ENCODE measurements around the gene FAM76B.

GRCh38 chr11:94732583-94733201 is 35.5 kb upstream of the AMOTL1 start:
- PRO-cap, result unidirectional peak, minus-strand start at chr11:94732778
- RAMPAGE, long total RNA, 5 experiments, result no peak in any of the 5 experiments
- RRBS, result no CpG with 5 or more reads among the region's 7 CpGs

DNA sequence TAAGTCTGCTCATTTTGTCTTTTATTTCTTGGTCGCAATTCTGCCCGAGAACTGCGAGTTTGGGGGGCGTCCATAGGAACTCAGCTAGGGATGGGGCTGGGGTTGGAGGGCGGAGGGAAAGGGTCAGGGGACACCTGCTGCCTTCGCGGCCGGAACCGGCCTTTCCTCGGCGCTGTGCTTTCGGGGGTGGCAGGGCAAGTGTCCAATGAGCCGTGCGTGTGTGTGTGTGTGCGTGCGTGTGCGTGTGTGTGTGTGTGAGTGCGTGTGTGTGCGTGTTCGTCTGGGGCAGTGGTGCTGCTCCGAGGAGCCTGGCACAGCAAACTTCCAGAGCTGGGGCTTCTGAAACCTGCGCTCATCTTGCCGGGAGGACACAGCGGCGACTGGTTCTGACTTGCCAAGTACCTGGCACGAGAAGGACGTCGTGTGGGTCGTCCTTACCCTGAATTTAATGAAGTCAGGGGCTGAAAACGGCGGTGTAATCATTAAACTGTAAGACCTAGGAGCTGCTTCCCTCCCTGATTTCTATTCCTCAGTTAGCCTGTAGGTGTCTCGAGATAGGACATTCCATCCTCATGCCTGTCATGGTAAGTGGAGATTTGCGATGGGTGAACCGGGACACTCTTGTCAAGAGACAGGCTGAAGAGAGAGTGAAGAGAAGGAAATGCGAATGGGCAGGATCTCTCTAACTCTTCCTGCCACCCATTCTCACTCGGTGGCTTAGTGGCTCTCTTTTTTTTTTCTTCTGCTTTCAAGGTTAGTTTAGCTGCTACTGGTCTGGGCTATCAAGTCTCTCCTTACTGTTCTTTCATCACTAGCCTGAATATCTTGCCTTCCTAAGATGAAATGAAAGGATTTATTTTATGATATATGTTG is 26.9 kb upstream of the AMOTL1 start:
- PRO-cap, result no peak
- RAMPAGE, long total RNA, 5 experiments, result no peak in any of the 5 experiments
- RRBS, result no CpG with 5 or more reads among the region's 36 CpGs

GRCh38 chr11:94768672-94769262 is 611 bp downstream of the AMOTL1 start:
- PRO-cap, result bidirectional peak, plus-strand start at chr11:94768987, minus-strand start at chr11:94769021
- RAMPAGE, long total RNA, 5 experiments, result start-site peak on the plus strand in 1 of 5 experiments, at chr11:94768970-94769281 at its widest, 6 reads per replicate
- RRBS, result 2% methylated on average over 27 of the region's 57 CpGs

DNA sequence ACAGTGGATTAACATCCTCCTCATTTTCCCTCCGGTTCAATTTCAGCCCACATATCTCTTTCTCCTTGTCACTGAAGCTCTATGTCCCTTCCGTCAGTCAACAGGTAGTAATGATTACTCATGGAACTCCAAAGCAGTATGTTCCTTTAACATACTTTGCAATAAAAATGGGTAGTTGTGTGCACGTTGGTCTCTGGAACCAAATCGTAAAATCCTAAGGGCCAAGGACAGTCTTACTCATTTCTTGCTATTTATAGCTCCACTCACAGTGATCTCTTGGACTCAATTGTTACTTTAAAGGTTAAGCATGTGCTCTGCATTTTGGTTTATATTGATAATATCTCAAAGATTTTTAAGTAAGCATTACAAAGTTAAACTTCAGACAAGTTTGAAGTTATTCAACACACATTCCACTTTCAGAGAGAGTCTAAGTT is 20.3 kb downstream of the AMOTL1 start:
- PRO-cap, result no peak
- RAMPAGE, long total RNA, 5 experiments, result no peak in any of the 5 experiments
- RRBS, result no CpG with 5 or more reads among the region's 4 CpGs

DNA sequence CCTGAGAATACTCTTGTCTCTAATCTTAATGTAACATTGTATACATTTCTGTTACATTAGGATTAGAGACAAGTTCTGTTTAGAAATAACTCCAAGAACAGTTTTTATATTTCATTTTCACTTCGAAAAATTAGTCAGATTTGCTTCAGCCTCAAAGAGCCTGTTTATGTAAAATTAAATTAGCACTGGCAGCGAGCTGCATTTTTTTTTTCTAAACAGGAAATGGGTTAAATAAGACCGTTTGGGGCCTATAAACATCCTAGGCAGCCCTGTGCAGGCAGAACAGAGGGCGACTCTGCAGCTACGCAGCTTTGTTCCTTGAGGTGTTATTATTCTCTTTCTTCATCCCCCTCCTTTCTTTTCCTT is 48.8 kb downstream of the CWC15 start:
- PRO-cap, result unidirectional peak, plus-strand start at position 280 of the sequence
- RAMPAGE, long total RNA, 5 experiments, result no peak in any of the 5 experiments
- RRBS, result no CpG with 5 or more reads among the region's 5 CpGs

- PRO-cap, result no peak
- RAMPAGE, long total RNA, 5 experiments, result no peak in any of the 5 experiments
- RRBS, result no CpG with 5 or more reads among the region's 6 CpGs
Observed at GRCh38 chr11:94925328-94925764, 48.0 kb downstream of the CWC15 start.

DNA sequence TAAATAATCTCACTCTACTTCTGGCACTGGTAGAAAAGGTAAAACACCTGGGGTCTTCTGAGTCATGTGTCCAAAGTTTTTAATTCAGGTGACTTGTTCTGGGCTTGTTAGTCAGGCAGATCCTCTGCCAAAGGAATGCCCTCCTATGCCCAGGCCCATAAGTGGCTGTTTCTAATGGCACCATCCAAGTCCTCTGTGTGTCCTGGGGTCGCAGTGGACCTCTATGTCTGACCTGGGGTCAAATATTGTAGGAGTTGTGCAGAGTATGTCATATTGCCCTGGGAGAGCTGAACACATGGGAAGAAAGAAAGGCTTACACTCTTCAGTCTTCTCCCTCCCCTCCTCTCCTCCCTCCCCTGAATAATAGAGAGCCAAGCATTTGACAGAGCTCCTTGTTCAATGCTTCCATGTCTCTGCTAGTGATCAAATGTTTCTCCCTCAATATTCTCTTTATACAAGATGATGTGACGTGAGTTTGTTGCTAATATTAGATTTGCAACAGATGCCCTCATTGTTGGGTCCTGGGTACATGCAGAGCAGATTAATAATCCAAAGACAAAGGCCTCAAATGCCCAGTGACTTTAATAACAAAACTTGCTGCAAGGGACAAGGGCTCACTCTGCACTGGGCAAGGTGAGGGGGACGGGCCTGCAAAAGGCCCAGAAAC is 7.2 kb upstream of the ENDOD1 start:
- PRO-cap, result no peak
- RAMPAGE, long total RNA, 5 experiments, result no peak in any of the 5 experiments
- RRBS, result no CpG with 5 or more reads among the region's 3 CpGs

GRCh38 chr11:95091661-95092302 is 2.1 kb downstream of the ENDOD1 start:
- PRO-cap, result no peak
- RAMPAGE, long total RNA, 5 experiments, result no peak in any of the 5 experiments
- RRBS, result no CpG with 5 or more reads among the region's 1 CpG

- PRO-cap, result no peak
- RAMPAGE, long total RNA, 5 experiments, result no peak in any of the 5 experiments
- RRBS, result no CpG with 5 or more reads among the region's 1 CpG
Observed at GRCh38 chr11:95487462-95487951, 256.5 kb upstream of the SESN3 start.

- PRO-cap, result no peak
- RAMPAGE, long total RNA, 5 experiments, result no peak in any of the 5 experiments
- RRBS, result no CpG with 5 or more reads among the region's 5 CpGs
Observed at GRCh38 chr11:95559830-95560366, 229.7 kb downstream of the FAM76B start.

GRCh38 chr11:95674646-95675058 is 114.9 kb downstream of the FAM76B start:
- PRO-cap, result no peak
- RAMPAGE, long total RNA, 5 experiments, result no peak in any of the 5 experiments
- RRBS, result no CpG with 5 or more reads among the region's 3 CpGs

GRCh38 chr11:95689082-95689327 is 100.6 kb downstream of the FAM76B start:
- PRO-cap, result no peak
- RAMPAGE, long total RNA, 5 experiments, result no peak in any of the 5 experiments
- RRBS, result no CpG with 5 or more reads among the region's 2 CpGs

DNA sequence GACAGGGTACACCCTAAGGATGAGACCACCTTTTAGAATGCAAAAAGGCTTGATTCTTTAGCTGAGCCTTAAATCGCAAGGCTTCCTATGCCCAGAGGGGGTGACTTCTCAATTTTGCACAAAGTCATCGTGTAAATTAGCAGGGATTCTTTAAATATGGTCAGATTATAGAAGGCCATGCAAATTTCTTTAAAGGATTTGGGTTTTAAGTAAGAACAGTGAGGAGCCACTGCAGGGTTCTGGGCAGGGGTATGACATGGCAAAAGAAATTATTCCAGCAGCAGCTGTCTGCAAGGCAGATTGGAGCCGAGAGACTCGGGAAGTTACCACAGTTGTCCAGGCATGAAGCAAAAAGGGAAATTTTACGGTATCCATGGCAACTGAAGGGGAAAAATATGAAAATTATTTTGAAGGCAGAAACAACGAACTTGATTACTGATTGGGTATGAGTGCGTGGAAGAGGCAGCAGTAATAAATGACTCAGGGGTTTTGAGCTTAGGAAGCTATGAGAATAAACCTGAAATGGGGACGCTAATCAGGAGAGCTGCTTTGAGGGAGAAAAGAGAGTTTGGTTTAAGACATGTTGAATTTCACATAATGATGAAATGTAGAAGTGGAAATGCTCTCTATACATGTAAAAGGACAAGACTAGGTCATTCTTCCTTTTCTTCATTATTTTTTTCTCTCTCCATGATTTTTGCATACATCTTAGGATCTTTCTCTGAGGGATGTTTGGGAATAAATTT is 91.6 kb downstream of the FAM76B start:
- PRO-cap, result no peak
- RAMPAGE, long total RNA, 5 experiments, result no peak in any of the 5 experiments
- RRBS, result no CpG with 5 or more reads among the region's 8 CpGs

GRCh38 chr11:95788855-95789299 is 705 bp downstream of the FAM76B start:
- PRO-cap, result unidirectional peak, plus-strand start at chr11:95788942
- RAMPAGE, long total RNA, 5 experiments, result no peak in any of the 5 experiments
- RRBS, result no CpG with 5 or more reads among the region's 17 CpGs

- PRO-cap, result bidirectional peak, plus-strand start at chr11:95789998, minus-strand start at chr11:95789807; unidirectional peak, plus-strand start at chr11:95790154
- RAMPAGE, long total RNA, 5 experiments, result start-site peak on the minus strand in 5 of 5 experiments, at chr11:95789448-95789812 at its widest, 21 to 1,198 reads per replicate
- RRBS, result no CpG with 5 or more reads among the region's 90 CpGs
Observed at GRCh38 chr11:95789300-95790290, at the start of gene FAM76B. TSS of gene FAM76B (minus strand) at chr11:95789782.

DNA sequence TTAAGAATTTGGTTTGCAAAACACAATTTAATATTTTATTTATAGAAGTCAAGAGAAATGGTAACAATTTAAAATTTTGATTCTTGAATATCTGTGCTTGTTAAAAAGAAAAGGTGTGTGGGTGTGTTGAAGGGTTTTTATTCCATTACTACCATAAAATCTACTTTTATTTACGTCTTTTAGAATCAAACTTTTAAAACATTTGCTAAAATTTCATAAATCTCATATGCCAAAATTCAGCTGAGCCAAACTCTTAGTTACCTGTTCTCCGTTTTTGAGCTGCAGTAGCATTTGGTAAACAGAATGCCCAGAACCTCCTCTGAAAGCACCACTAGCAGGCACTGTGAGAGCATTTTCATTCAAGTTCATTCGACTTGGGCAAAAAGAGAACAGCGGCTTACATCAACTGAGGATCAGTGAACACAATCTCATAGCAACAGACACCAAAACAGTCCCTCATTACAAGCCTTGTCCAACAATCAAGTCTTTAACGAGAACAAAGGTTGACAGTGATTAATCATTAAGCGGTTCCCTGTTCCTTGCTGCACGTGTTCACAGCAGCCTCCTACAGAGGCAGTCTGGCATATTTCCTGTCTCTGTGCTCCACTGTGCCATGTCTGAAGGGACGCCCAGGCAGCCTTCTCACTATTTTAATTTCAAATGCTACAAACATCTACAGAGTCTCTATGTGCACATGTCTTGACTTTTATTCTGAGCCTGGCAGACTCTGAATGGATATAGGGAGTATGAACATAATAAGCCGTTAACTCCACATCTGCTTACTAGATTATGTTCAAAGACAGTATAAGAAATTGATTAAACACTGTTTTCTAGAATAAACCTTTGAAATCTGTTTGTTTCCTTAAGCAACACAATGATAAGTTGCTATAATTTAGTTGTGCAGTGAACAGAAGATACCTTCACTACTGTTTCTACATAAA is 88.2 kb upstream of the MTMR2 start:
- PRO-cap, result no peak
- RAMPAGE, long total RNA, 5 experiments, result no peak in any of the 5 experiments
- RRBS, result no CpG with 5 or more reads among the region's 9 CpGs

DNA sequence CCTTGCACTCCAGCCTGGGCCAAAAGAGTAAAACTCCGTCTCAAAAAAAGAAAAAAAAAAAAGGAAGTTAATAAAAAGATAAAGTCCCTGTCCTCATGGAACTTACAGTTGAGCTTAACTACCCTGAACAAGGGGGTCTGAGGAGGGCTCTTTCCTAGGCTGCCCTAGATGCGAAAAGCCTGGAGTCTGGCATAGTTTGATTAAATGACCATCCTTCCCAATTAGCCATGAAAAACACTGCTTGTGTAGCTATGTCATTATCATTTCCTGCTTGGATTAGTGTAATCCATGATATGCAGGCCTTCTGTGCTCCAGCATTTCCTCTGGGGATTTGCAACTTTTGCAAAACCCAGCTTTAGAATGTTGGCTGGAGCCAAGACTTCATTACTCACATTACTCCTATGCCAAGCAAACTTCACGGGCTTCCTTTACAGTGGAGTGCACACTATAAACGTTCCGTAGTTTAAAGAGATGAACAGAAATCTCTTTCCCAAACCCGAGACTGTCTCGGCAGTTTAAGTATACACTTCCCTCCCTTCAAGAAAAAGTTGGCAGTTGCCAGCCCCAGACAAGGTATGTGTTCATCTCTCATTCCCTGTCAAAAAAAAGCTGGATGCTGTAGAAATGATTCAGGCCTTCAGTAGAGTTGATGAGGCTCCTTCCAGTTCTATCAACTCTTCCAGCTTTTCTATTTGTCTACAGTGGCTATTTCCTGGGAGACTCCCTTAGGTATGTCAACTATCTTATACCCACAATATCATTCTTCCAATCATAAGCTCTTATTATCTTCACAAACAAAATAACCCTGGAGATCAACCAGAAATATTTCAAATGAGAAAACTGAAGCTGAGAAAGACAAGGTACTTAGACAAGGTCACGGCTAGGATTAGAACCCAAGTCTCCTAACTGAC is 180.1 kb downstream of the MAML2 start:
- PRO-cap, result no peak
- RAMPAGE, long total RNA, 5 experiments, result no peak in any of the 5 experiments
- RRBS, result no CpG with 5 or more reads among the region's 8 CpGs

- PRO-cap, result no peak
- RAMPAGE, long total RNA, 5 experiments, result start-site peak on the minus strand in 2 of 5 experiments, at chr11:96219953-96220778 at its widest, 6 to 14 reads per replicate
- RRBS, result no CpG with 5 or more reads among the region's 3 CpGs
Observed at GRCh38 chr11:96220058-96220788, 122.8 kb downstream of the MAML2 start.

DNA sequence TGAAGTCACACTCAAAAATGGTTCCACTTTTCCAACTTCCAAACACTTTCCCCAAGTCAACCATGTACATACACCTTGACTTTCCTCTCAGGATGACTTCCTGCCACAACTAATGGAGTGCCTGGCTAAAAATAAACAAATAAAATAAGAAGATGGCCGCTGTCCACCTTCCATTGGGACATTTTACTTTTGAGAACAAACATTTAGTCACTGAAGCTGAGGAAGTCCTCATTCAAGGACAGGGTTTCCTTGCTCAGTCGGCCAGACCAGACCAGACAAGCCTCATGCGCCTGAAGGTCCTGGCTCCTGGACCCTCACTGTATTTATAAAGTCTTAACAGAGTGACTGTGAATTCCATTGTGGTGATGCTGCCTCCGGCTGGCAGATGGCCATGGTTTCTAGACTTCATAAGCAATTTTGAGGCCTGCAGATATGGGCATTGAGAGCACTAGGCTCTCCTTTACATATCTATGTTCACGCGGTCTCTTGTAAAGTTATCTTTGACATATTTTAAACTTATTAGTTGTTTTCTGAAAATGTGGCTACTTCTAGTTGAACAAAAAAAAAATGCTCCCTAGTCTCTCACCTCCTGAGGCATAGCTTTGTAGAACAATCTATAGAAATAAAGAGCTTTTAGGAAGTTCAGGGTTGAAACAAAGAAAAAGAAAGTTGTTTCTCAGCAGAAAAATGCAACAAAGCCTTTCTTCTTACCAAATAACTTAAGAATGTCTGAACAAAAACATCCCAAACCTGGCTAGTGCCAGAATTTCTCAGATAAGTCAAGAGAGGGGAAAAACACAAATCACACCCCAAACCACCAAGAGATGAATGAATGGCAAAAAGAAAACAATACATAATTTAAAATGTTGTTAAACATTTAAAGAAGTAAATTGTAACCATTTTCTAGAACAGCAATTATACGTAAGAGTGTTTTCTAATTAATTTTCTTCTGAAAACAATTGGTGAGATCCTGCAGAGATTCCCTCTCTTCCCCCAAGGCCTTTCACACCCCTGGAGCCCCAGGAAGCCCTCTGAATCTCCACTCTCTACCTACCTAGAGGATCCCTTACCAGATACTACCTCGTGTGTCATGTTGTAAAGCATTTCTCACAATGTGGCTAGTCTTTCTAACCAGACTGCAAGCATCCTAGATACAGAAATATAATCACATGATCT is 114.2 kb downstream of the MAML2 start:
- PRO-cap, result no peak
- RAMPAGE, long total RNA, 5 experiments, result no peak in any of the 5 experiments
- RRBS, result no CpG with 5 or more reads among the region's 8 CpGs

DNA sequence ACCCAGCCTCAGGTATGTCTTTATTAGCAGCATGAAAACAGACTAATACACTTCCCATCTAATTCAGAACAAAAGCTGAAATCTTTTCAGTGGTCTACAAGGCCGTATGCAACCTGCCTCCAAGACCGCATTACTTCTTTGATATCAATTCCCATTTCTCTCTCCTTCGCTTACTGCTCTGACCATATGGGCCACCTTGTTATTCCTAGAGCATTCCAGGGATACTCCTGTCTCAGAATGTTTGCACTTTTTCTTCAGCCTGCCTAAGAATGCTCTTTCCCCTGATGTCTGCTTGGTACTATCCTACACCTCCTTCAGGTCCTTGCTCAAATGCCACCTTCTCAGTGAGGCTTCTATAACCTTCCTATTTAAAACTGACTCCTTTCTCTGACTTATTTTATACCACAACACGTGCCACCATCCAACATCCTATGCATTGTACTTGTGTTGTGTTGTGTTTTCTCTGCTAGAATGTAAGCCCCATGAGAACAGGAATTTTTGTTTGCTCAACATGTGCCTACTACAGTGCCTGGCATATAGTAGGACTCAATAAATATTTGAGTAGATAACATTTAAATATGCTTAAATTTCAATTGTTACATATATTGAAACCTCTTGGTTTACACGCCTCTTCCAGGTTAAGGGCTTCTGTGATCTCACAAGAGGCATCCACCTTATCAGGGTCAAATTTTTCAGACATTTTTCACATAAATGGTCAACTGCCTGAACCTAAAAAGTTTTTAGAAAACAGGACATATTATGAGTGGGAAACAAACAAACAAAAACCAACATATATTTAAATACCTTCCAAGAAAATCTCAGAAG is 71.0 kb downstream of the MAML2 start:
- PRO-cap, result no peak
- RAMPAGE, long total RNA, 5 experiments, result start-site peak on the minus strand in 3 of 5 experiments, centred at positions 110 to 671 of the sequence, 5 to 18 reads per replicate
- RRBS, result no CpG with 5 or more reads among the region's 5 CpGs